Hematopoietic multipotent progenitor cell (in vitro differentiated cells): ENCODE measurements around a stretch of chr14.

DNA sequence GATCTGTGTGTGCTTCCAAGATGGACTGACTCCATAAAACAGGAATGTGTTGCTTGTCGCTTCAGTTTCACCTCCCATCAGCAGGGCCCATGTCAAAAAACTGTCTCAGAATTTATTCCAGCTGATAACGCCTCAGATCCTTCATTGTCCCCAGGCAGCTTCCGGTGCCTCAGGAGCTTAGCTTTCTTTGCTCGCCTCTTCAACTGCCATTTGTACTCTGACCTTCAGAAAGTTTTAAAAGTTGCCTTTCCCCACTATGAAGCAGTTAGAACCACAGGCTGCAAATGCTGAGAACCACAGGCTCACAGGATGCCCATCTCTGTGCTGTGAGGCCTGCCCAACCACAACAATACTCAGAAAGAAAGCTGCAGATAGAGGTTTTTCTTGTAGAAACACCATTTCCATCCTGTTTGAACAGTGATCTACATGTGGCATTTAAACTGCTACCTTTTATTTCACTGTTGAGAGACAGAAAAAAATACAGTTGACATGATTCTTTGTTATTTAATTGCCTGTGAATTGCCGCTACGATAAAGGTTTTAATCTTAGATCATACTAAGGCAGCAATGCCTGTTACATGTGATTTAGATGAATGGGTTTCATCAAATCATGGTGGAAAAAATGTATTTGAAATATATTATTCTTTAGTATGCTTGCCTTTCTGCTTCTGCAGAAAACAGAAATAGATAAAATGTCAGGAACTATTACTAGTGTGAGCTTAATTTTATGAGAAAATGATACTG is 131.2 kb downstream of the PRKCH start:
- CAGE, long polyA plus RNA, result no peak

DNA sequence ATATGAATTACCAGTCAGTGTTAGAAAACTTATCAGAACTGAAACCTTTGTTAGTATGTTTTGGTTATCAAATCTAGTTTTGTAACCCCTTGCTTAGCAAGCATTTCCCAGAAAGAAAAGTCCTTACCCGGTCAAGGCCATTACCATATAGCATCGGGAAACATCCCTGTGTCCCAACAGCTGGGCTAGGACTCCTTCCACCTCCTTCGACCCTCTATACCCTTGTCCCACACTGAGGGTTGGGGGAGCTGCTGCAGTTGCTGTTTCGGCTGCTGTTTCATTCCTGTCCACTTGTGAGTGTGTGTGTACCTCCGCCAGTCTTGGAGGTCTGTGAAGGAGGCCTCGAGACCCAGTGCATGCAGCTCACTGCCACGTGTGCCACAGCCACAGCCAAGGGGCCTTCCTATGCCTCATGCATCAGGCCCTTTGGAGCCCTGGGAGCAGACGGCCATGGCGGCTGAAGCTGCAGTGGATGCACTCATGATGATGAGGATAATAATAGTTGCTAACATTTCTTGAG is 156.3 kb downstream of the PRKCH start:
- CAGE, long polyA plus RNA, result no peak

DNA sequence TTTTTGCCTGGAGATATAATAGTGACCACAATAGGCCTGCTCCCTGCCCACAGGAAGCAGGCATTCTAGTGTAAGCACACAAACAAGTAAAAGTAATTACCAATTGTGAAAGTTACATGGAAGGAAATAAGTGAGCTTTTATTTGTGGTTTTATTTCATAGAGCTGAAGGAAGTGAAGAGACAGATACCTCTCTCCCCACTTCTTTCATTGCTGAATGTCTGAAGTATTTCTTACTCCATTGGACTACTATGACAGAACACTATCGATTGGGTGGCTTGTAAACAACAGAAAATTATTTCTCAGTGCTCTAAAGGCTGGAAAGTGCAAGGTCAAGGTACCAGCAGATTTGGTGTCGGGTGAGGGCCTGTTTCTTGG is 183.5 kb downstream of the PRKCH start:
- CAGE, long polyA plus RNA, result no peak

- CAGE, long polyA plus RNA, result no peak
Measured at GRCh38 chr14:61511427-61511989, 183.8 kb upstream of the HIF1A start.

DNA sequence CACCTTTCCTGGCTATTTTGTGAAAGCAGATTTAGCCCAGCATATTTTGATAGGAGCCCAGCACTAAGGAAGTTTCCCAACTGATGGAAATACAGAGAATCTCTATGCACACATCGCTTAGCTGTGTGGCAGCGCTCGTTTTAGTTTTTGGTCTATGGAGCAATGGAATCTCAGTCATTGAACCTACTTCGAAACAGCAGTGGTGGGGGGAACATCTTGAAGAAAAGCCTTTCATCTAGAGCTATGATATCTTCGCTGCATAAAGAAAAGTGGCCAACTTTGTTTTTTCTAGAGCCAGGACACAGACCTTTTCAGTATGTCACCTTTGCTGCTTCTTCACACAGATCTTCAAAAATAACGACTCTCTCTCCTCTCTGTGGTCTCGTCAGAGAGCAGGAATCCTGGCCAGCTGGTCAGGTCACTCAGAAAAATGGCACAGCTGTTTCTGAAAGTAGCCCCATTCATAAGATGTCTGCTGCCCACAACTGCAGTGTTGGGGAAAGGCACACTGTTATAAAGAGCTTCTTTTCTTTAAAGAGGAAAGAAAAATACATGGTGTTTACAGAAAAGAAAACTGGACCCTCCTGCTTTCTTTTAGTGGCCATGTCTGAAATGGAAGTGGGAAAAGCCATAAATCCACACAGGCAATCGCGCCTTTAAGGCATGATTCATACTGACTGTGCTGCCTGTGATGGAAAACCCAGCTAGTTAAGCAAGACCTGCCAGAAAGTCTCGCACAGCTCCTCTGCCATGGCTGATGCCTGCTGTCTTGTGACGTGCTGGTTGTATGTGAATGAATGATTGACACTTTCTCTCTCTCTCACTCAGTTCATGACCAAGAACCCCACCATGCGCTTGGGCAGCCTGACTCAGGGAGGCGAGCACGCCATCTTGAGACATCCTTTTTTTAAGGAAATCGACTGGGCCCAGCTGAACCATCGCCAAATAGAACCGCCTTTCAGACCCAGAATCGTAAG is 148.1 kb upstream of the HIF1A start:
- CAGE, long polyA plus RNA, result no peak

- CAGE, long polyA plus RNA, result no peak
Measured at GRCh38 chr14:61550266-61550644, 145.1 kb upstream of the HIF1A start.

DNA sequence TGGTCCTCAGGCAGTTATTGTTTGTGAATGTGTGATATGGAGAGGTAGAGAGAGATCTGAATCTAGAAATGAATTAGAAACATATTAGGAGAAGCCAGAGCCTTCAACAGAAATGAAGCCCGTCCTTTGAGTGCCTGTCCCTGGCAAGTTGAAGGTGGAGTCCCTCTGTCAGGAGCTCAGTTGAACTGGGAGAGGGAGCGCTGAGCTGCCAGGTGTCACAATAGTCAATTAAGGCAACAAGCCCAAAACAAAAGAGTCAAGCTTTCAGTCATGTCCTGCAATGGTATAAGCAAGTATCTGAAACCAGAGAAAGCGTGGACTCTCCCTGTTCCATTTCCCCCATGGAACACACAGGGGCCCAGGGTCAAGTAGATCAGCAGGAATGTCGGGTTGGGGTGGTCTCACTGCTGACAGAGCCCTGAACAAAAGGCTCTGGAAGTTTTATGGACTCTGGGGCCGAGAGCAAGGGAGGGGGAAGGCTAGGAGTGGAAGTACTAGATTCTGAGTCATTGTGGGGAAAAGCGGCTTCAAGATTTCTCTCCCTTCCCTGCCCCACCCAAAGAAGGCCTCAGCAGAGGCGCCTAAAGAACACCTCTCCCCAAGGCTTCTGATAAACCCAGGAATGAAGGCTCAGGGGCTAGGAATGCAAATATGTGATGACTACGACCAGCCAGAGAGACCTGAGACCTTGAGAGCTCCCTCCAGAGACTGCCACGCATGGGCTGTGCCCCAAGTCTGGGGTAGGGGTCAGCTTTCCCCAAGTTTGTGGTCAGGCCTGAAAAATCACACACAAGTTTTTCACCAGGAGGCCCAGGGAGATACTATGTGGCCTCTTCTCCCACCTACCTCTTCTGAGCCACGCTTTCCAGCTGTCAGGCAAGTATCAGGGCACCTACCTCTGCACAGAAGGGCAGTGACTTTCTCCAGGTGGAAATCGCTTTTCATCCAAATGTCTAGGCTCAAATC is 130.8 kb upstream of the HIF1A start:
- CAGE, long polyA plus RNA, result no peak

- CAGE, long polyA plus RNA, result no peak
Measured at GRCh38 chr14:61569645-61570857, 125.3 kb upstream of the HIF1A start.

GRCh38 chr14:61698492-61699620 is 3.5 kb downstream of the HIF1A start:
- CAGE, long polyA plus RNA, result no peak

GRCh38 chr14:62080858-62081357 is 268.4 kb downstream of the SYT16 start:
- CAGE, long polyA plus RNA, result no peak

- CAGE, long polyA plus RNA, result no peak
Measured at GRCh38 chr14:62117151-62117733, 304.7 kb downstream of the SYT16 start.

- CAGE, long polyA plus RNA, result no peak
Measured at GRCh38 chr14:62165767-62166146, 353.3 kb downstream of the SYT16 start.

- CAGE, long polyA plus RNA, result no peak
Measured at GRCh38 chr14:63177783-63178363, 26.4 kb upstream of the RHOJ start.

- CAGE, long polyA plus RNA, result no peak
Measured at GRCh38 chr14:63434336-63435078, 108.7 kb downstream of the PPP2R5E start.

DNA sequence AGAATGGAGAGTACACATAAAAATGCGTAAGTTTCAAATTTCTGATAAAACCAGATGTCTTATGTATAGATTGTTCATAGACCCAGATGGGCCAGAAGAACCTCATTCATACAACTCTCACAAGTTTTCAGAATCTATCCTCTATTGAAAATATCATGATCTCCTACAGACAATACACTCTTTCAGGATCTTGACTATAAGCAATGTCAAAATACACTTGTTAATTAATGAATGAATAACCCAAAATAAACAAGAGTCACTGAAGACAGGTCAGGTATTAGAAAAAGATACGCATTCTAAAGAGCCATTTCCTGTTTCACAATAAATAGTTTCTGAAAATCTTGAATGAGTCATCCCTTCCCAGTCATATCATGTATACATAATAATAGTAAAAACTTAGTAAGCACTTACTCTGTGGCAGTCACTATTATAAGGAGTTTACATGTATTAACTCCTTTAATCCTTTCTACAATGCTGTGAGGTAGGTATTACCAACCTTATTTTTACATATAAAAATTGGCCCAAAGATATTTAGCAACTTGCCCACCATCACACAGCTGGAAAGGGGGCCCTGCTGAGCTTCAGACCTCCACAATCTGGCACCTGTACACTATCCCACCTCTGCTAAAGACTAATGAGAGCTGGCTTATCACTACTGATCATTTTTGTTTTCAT is 71.9 kb downstream of the PPP2R5E start:
- CAGE, long polyA plus RNA, result no peak

DNA sequence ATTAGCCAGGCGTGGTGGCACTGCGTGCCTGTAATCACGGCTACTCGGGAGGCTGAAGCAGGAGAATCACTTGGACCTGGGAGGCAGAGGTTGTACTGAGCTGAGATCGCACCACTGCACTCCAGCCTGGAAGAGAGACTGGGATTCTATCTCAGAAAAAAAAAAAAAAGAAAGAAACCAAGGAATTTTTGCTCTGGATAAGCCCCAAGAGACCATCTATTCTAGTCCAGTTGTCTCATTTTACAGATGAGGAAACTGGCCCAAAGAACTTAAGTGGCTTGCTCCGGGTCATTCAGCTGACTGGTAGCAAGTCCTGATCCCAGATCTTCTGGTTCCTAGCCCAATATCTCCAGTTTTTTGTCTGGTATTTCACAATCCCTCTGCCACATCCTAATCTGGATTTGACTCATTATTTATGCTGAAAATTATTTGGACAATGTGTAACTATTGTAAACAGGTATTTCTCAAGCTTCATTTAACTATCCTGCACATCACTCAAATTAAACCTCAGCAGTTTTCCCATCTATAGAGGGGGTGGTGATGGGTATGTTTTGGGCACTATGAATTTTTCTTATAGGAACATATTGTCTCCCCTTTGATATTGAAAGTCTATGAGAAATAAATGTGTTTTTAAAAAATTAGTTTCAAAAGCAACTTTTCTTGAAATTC is 43.5 kb downstream of the PPP2R5E start:
- CAGE, long polyA plus RNA, result no peak

GRCh38 chr14:63514262-63514726 is 28.9 kb downstream of the PPP2R5E start:
- CAGE, long polyA plus RNA, result no peak

DNA sequence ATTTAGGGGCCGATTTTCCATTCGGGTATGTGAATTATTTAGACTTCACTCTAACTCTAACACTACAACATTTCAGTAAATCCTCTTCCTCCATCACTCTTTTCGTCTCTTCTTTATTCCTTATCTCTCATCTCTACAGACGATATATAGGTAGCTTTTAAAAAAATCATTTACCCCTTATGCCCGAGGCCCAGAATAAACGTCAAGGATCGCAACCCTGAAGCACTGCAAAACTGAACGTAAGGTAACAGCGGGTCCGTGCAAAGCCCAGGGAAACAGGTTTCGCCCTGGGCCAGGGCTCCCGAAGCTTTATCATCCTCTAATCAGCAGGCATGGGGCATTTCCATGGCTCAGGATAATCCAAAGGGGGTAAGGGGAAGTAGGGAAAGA is 1.2 kb downstream of the PPP2R5E start:
- CAGE, long polyA plus RNA, result no peak

DNA sequence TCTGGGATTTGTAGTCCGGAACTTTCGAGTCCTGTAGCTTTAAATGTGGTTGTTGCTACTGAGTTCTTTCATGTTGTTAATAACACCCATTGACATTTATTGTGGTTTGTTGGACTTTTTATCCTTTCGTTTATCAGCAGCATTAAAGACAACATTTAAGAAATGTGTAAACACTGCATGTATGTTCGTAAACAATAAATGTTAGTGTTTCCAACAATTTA is 719 bp upstream of the WDR89 start:
- CAGE, long polyA plus RNA, result no peak

GRCh38 chr14:63726494-63726905 is 1.4 kb downstream of the SGPP1 start:
- CAGE, long polyA plus RNA, result no peak